Right cardiac atrium (tissue), 1 donor: ENCODE results near the genes SGCB, ERVMER34-1 and CHIC2.

DNA sequence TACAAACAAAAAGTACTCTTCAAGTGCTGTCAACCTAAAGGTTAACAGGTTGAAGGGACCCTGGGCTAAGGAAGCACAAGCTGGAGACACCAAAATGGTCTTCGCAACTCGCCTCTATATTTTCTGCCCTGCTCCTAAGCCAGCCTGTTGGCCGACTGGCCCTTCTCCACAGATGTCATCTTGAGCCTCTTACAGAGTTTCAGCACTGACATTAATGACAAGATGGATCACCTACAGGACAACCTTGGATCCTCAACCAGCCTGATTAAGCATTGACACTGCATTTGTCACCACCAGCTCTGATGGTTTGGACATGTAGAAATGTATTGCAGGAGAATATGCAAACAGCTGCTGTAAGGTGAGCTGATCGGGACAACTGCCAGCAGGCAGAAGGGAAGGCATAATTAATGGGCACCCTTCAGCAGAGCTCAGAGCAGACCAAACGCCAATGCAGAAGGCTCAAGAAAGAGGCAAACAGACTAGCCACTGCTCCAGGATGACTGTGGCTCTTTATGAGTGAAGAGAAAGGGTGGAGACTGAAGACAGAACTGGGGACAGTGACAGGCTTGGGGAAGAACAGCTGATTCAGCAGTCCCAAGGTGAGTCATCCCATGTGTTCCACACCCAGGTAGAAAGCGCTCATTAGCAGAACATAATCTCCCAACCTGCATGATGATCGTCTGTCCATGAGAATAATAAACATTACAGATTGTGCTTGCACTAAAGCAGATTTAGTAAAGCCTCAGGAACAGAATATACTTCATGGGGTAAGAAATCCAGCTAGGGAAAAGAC is 6.8 kb downstream of the CORIN start:
- PRO-cap, result bidirectional peak, plus-strand start at position 517 of the sequence, minus-strand start at position 504 of the sequence

DNA sequence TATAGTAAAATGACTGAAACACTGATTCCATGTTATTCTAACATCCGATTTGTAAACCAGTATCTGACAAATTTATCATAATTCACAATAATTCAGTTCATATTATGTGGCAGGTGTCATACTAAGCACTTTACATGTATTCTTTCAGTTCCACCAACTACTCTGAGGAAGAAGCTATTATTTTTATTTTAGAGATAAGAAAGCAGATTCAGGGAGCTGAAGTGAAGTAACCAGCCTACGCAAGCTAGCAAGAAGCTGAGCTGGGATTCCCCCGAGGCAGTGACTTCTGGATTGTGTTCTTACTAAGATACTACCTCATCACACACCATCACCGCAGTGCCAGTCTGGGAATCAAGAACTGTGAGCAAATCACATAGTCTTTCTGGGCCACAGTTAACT is 1.2 kb upstream of the CORIN start:
- PRO-cap, result no peak

- PRO-cap, result no peak
Observed at GRCh38 chr4:48017947-48018612, 1.5 kb downstream of the NIPAL1 start.

- PRO-cap, result no peak
Observed at GRCh38 chr4:48196513-48197113, 62.6 kb upstream of the TXK start.

DNA sequence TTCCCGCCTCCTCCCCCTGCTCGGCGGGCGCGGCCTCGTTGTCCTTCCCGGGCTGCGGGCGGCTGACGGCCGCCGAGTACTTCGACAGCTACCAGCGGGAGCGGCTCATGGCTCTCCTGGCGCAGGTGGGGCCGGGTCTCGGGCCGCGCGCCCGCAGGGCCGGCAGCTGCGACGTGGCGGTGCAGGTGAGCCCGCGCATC is 282 bp downstream of the ZAR1 start:
- PRO-cap, result no peak

DNA sequence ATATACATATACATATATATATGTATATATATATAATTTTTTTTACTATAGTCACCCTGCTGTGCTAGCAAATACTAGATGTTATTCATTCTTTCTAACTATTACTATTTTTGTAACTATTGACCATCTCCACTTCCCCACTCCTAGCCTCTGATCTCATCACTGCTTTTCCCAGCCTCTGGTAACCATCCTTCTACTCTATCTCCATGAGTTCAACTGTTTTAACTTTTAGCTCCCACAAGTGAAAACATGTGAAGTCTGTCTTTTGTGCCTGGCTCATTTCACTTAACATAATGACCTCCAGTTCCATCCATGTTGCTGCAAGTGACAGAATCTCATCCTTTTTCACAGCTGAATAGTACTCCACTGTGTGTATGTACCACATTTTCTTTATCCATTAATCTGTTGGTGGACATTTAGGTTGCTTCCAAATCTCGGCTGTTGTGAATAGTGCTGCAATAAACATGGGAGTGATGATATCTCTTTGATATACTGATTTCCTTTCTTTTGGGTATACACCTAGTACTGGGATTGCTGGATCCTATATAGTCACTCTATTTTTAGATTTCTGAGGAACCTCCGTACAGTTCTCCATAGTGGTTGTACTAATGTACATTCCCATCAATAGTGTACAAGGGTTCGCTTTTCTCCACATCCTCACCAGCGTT is 109.5 kb downstream of the FRYL start:
- PRO-cap, result no peak

GRCh38 chr4:48813985-48814452 is 16.9 kb upstream of the OCIAD1 start:
- PRO-cap, result no peak

- PRO-cap, result no peak
Observed at GRCh38 chr4:49016801-49017312, 30.8 kb downstream of the CWH43 start.

DNA sequence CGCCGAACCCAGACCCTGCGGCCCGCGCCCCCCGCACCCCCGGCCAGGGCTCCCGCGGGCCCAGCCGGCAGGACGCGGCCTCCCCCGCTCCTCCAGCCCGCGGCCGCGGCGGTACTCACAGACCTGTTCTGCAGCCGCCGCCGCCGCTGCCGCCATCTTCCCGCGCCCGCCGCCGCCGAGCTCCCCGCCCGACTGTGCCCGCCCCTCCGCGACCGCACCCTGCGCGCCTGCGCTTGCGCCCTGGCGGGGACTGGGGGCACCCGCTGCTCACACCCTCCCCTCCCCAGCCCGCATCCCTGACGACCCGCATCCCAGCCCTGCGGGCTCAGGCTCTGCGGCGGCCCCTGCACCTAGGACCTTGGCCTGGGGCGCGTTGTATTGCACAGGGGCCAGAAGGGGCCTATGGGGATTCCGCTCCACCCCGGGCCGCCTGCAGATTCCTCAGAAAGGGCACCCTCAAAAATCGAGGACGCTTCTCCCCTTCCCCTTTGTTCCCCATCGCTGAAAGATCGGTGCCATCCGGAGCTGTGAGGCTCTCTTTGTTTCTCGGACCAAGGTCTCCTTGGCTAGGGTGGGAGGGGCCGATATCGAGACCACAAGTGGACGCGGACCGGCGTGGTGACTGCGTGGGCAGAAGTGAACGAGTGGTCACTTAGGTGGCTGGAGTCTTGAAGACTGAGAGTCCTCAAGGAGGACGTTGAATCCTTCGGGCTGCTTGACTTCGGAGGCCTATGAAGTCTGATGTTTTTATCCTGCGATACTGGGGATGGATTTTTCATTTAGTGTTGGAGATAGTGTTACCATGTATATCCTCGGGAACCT is at the start of gene SGCB:
Gene SGCB (minus strand): TSS at position 196 of the 822 bp plus-strand sequence.
- PRO-cap, result bidirectional peak, plus-strand start at position 232 of the sequence, minus-strand start at position 196 of the sequence; bidirectional peak, plus-strand start at position 671 of the sequence, minus-strand start at position 573 of the sequence

GRCh38 chr4:52718007-52718768 is 33.0 kb downstream of the ERVMER34-1 start:
- PRO-cap, result no peak

DNA sequence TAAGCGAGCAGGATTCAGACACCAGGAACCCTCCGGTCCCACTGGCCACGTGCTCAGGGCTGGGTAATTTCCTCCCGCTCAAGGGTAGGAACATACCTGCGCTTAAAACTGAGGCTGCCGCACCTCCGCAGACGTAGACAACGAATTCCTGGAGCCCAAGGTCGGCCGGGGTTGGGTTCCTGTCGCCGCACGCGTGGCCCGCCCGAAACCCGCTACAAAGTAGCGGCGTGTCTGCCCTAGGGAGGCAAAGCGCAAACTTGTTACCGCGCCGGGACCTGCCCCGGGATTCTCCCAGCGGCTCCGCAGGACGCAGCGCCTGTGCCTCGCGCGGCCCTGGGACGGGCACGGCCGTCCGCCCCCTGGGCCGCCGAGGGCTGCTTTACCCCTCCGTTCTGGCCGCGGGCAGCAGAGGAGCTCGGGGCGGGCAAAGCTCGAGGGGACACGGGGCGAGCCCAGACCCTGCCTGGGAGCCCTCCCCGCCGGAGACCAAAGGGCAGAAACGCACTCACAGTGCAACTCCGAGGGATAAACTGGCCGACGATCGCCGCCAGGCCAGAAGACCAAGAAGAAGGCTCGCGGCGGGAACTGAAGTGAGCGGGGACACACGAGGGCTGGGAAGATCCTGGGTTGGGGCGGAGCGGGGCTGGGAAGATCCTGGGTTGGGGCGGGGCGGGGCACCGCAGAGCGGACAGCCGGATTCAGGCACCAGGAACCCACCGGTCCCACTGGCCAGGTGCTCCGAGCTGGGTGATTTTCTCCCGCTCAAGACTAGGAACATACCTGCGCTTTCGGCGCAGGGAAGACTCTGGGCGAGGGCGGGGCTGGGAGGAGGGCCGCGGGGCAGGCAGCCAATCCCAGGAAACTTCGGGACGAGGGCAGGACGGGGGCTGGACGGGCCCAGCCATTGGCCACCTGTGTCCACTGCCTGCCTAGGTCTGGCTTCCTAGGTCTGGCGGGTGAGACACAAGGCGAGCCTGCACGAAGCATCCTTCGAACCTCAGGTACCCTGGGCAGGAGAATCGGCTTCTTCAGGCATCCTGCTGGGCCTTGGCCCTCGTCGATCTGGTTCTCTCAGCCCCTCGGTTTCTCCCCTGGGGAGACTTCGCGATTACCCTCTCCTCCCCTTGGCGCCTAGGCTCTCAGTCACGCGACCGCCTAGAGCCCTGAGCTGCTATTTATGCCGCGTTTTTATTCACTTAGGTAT is at the start of gene ERVMER34-1:
Gene ERVMER34-1 (minus strand): TSS at position 592 of the 1,204 bp plus-strand sequence.
- PRO-cap, result no peak

GRCh38 chr4:52841569-52842385 is 20.3 kb upstream of the RASL11B start:
- PRO-cap, result no peak

DNA sequence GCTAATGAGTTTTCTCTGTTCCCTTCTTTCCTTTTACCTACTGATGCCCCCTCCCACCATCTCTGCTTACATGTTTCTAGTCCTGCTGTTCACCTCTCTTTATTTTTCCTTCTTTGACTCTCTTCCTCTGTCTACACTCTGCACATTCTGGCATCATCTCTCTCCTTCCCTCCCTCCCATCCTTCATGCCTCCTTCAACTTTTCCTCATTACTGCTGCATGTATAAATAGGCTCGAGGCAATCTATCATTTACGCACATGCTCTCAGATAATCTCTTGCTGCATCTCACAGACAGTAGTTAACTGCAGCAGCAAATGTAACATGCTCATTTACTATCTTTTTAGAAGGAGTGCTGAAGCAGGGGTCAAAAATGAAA is 127.7 kb downstream of the RASL11B start:
- PRO-cap, result no peak

GRCh38 chr4:53536276-53536749 is 55.0 kb downstream of the LNX1 start:
- PRO-cap, result no peak

DNA sequence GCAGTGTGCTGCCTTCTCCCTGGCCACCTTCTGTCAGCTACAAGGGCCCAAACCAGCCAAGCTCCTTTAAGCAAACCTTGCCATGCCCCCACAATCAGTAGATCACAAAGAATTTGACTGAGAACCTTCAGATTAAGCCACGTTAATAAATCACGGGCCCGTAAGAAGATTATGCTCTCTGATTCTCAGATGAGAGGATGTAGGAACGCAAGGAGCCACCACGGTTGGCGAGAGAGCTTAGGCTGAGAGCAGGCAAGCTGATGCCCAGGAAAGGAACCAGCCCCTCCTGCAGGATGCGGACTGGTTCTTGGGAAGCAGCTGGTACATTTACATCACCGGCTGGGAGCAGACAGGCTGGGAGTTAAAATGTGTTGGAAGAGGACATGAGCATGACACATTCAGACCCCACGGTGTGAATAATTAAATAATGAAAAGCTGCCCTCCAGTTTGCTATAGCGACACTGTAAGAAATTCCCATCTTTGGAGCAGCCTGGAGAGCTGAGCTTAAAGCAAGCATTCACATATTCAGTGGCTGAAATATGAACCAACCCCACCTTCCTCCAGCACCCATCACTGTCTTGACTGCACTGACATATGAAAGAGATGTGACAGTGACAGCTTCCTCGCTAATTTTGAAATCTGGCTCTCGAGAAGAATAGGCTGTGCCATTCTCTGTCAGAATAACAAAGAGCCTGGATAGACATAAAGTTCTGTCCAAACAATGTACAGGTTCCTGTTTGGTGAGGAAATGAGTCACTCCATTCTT is 33.1 kb downstream of the LNX1 start:
- PRO-cap, result no peak

DNA sequence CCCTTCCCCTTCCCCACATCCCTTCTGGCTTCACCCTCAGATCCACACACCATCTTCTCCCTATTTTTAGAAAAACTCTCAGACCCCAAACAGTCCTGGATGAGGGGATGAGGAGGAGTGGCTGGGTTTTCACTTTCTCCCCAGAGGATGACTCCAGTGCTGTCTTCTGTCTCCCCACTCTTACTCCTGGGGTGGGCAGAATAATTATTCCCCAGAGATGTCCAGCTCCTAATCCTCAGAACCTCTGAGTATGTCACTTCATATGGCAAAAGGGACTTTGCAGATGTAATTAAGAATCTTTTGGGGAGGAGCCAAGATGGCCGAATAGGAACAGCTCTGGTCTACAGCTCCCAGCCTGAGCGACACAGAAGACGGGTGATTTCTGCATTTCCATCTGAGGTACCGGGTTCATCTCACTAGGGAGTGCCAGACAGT is 26.9 kb downstream of the LNX1 start:
- PRO-cap, result no peak

DNA sequence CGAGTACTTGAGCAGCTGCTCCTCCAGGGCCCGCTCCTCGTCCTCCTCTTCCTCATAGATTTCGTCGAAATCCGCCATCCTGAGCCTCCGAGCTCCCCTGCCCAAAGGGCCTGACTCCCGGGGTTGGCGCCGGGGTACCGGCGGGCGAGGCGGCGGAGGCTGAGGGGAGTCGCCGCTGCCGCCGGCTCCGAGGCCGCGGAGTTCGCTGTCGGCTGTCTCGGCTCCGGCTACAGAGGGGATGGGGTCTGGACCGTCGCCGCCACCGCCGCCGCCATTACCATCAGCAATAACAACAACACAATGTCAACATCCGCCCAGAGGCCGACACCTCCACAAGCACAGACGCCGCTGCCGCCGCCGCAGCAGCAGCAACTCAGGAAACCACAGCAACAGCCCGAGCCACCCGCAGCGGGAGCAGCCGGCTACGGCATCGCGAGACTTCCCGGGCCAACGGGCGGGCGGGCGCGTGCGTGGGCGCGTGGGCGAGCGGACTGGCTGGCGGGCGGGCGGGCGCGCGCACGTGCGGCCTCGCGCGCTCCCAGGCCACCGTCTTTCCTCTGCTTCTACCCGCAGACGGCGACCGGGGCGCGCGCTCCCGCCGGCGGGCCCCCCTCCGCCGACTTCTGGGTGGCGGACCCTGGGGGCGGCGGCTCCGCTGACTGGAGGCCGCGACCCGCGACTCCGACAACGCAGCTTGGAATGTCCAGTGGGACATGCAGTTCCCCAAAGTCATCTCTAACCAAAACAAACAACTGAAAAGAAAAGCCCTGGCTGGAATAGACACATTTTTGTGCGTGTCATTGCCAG is at the start of gene CHIC2:
Gene CHIC2 (minus strand): TSS at position 383 of the 807 bp plus-strand sequence.
- PRO-cap, result bidirectional peak, plus-strand start at position 619 of the sequence, minus-strand start at position 375 of the sequence

- PRO-cap, result no peak
Observed at GRCh38 chr4:54065030-54065201, 511 bp upstream of the CHIC2 start.

- PRO-cap, result unidirectional peak, plus-strand start at chr4:54227786
Observed at GRCh38 chr4:54227319-54227882, 1.7 kb upstream of the PDGFRA start.

DNA sequence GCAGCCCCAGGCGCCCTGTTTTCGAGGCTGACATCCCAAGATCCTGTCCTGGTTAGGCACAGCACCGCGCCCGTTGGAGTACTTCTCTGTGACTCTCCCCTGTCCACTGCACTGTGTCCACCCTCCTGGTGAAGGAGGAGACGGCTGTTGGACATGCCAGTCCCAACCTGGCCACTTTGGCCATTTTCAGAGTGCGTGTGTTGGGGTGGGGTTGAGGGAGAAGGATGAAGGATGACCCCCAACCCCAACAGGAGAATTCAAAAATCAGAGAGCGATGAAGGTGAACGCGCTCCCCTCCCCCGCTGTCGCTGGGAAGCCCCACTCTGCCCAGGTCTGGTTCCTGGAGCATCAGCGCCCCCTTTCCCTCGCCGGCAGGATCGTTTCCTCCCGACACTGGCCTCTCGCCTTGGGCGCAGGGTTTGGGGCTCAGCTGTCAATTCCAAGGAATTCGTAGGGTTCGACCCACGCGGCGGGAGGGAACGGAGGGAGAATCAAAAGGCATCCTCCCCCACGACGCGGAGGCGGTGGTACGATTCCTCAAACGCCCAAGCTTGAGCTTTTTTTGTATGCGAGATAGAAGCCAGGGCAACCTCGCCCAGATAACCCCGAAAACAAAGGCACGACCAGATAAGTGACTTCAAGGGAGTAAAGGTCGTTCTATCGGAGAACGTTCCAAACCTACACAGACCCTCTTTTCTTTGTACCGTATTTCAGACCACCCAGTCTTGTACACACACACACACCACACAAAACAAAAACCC is 1.0 kb upstream of the PDGFRA start:
- PRO-cap, result unidirectional peak, plus-strand start at position 436 of the sequence